Measurements from ENCODE around the gene NPTX1.

DNA sequence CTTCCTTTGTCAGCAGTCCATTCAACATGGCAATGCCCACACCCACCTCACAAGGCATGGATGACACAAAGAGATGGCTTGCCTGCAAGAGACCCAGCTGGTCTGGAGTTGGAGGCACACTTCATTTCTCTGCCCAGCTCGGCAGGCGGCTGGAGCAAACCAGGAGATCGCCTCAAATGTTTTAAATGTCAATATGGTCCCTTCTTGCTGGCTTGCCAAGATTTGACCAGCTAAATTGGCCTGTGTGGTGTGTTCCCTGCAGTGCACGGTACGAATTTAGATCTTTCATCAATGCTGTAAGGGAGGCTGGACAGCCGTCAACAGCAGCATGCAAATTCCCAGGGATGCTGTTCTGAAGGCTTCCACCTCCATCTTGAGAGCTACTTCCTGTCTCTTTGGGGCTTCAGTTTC lies 19.4 kb downstream of the CBX4 start:
- PRO-cap: no peak
- RAMPAGE, long total RNA, 2 experiments: no peak in any of the 2 experiments

DNA sequence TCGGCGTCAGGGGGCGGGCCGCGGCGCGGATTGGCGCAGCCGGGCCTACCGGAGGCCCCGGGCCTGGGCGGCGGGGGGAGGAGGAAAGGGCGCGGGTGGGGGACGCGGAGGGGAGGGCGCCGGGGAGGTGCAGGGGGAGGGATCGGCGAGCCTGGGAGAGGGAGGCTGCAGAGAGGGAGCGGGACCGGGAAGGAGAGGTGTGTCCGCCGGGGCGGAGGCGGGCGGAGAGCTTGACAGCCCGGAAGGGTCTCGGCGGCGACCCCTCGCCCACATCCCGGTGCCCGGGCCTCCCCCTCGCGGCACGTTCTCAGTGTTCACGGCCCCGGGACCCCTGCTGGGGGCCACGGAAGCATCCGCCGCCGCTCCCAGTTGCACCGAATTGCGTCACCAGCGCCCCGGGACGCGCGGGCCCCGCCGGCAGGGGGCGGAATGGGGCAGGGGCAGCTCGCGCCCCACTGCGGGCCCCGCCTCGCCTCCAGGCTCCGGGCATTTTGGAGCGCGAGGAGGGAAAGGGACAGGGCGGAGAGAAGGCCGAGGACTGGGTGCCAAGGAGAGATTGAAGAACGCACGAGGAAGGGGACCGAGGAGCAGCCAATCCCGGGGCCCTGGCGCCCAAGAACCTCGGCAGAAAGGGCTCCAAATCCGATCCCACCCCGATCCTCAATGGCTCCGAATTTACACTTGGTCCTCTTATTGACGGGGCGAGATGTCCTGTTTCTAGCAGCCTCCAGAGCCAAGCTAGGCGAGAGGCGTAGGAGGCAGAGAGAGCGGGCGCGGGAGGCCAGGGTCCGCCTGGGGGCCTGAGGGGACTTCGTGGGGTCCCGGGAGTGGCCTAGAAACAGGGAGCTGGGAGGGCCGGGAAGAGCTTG lies 509 bp upstream of the CBX4 start:
- PRO-cap: bidirectional peak, plus-strand start at position 170 of the sequence, minus-strand start outside the sequence
- RAMPAGE, long total RNA, 2 experiments: no peak in any of the 2 experiments

GRCh38 chr17:79897658-79898224 lies 58.5 kb upstream of the CBX4 start:
- PRO-cap: no peak
- RAMPAGE, long total RNA, 2 experiments: no peak in any of the 2 experiments

- PRO-cap: no peak
- RAMPAGE, long total RNA, 2 experiments: no peak in any of the 2 experiments
These were observed 68.6 kb upstream of the CBX4 start for GRCh38 chr17:79907766-79908232.

GRCh38 chr17:79978467-79979084 lies 57.1 kb downstream of the TBC1D16 start:
- PRO-cap: no peak
- RAMPAGE, long total RNA, 2 experiments: no peak in any of the 2 experiments

GRCh38 chr17:80002535-80003075 lies 33.1 kb downstream of the TBC1D16 start:
- PRO-cap: no peak
- RAMPAGE, long total RNA, 2 experiments: no peak in any of the 2 experiments

DNA sequence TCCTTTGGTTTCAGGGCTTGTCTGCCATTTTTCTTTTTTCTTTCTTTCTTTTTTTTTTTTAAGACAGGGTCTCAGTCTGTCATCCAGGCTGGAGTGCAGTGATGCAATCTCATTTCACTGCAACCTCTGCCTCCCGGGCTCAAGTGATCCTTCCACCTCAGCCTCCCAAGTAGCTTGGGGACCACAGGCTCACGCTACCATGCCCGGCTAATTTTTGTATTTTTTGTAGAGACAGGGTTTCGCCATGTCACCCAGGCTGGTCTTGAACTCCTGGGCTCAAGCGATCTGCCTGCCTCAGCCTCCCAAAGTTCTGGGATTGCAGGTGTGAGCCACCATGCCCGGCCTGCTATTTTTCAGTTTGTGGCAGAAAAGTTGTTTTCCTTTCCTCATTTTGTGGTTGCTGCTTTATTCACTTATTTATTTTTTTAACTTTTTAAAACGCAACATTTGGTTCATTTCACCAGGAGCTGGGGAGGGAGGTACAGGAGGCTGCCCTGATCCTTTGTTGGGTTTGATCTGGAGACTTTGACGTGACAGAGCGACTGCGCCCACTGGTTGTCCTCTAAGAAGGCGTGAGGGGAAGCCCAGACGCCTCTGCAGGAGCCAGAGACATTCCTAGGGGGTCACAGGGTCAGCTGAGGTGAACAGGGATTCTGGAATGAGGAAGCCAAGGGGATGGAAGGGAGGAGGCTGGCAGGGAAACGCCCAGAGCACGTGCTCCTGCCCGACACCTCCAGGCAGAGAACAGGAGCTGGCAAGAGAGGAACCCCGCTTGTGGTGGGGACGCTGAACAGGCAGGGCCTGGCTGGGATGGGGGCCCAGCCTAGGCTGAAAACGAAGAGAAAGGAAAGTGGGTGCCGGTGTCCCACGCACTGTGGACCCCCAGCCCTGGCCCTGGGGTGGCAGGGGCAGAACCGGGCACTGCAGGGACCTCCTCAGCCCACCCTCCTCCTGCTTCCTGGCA lies 5.4 kb downstream of the CARD14 start:
- PRO-cap: no peak
- RAMPAGE, long total RNA, 2 experiments: no peak in any of the 2 experiments

DNA sequence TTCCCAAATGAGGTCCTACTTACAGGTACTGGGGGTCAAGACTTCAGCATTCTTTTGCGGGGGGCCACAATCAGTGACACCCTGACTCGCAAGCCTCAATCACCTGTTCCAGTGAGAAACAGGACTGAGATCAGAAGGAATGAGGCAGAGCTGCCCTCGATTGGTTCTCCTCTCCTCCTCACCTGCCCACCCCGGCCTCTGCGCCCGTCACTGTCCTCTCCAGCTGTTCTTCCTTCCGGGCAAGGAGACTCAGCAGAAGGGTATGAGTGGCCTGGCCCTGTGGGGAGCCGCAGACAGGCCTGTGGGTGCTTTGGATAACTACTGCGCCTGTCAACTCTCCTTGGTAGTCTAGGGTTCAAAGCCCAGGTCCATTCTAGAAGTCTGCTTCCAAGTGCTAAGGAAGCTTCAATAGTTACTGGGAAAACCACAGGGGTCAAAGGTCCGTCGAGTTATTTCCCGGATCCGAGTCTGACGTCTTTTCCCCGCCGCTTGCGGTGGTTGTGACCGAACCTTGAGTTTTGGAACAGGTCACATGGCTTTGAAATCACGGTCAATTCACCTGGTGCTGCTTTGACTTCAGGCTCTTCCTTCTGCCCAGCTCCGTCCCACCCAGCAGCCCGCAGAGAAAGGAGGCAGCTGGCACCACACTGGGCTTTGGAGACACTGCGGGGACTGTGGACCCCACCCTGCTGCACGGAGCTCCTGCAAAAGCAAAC lies 8.3 kb downstream of the CARD14 start:
- PRO-cap: no peak
- RAMPAGE, long total RNA, 2 experiments: no peak in any of the 2 experiments

GRCh38 chr17:80219065-80220032 lies 784 bp downstream of the SGSH start:
- PRO-cap: unidirectional peak, plus-strand start at chr17:80219679; unidirectional peak, plus-strand start at chr17:80219735
- RAMPAGE, long total RNA, 2 experiments: no peak in any of the 2 experiments

DNA sequence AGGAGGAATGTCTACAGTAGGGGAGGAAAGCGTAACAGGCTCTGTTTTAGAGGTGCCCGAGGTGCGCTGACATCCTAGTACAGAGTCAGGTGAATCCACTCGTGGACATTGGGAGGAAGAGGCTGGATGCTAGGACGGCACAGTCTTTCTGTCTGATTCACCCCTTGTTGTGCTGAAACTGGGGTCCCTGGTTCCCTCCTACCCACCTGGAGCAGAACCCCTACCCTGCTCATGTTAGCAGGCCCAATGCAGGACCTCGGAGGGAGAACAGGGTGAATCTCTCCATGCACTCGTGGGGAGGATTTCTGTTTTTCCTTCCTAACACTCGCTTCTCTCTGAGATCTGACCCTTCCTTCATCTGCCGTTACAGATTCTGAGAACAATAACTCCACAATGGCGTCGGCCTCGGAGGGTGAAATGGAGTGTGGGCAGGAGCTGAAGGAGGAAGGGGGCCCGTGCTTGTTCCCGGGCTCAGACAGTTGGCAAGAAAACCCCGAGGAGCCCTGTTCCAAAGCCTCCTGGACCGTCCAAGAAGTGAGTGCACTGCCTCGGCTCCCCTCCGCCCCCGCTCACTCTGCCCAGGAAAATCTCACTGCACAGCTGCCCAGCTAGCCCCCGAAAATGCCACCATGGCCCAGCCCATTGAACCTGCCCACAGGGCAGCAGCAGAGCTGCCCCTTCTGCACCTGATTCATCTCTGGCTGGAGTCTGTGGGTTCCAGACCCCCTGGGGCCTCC lies 12.4 kb downstream of the RNF213 start:
- PRO-cap: no peak
- RAMPAGE, long total RNA, 2 experiments: no peak in any of the 2 experiments

DNA sequence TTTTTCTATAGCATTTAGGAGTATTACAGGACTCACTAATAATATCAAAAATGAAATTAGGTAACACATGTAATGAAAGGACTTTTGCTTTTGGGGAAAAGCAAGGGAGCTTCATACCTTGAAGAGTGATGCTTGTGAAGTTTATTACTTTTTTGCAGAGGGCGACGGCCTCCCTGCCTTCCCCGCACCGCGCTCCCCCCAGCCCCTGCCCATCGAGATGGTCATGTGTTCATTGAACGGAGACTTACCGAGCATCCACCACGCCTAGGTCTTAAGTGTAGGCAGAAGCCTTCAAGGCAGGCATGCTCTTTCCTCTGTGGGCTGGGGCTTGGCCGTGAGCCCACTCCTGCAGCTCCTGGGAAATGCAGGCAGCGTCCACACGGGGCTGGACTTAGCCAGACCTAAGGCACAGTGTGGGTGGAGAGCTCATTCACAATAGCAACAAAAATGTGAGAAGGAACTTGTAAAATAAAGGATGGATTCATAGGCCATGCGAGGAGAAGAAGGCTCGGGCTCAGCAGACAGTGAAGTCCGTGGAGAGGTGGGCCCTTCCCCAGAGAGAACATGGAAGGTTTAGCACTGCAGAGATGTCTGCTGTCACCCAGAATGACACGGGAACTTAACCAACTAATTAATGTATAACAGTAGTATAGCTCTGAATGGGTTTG lies 19.3 kb downstream of the RNF213 start:
- PRO-cap: no peak
- RAMPAGE, long total RNA, 2 experiments: no peak in any of the 2 experiments

- PRO-cap: no peak
- RAMPAGE, long total RNA, 2 experiments: no peak in any of the 2 experiments
These were observed 19.2 kb upstream of the ENDOV start for GRCh38 chr17:80395725-80396128.

DNA sequence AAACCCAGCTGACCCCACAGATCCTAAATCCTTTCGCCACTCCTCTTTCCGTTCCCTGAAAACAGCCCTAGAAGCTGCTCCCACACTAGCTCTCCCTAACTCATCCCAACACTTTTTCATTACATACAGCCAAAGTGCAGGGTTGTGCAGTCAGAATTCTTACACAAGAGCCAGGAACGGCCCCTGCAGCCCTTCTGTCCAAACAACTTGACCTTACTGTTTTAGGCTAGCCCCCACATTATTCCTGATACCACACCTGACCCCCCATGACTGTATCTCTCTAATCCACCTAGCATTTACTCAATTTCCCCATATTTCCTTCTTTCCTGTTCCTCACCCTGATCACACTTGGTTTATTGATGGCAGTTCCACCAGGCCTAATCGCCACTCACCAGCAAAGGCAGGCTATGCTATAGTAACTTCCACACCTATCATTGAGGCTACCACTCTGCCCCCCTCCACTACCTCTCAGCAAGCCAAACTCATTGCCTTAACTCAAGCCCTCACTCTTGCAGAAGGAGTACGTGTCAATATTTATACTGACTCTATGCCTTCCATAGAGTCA lies 11.3 kb upstream of the ENDOV start:
- PRO-cap: no peak
- RAMPAGE, long total RNA, 2 experiments: no peak in any of the 2 experiments

DNA sequence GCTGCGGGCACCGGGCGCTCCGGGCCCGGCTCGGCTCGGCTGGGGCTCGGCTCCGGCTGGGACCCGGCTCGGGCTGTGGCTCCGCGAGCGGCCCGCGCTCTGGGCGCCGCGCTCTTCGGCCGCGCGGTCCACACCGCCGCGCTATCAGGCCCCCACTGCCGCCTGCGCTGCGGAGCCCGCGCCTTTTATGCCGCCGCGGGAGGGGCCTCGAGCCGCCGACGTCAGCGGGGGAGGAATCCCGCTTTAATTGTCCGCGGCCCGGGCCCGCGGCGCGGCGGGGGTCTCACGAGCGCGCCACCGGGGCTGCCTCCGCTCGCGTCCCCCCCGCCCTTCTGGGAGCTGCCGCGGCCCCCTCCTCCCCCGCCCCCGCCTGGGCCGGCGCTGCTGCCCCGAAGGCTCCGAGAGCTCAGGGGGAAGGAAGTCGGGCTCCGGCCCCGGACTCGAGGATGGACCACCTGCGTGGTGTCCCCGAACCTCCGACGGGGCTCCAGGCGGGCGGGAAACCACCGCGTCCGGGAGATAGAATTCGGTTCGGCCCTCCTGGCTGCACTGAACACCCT lies at the start of gene NPTX1:
Gene NPTX1 (minus strand): TSS at position 160 of the 560 bp plus-strand sequence.
- PRO-cap: no peak
- RAMPAGE, long total RNA, 2 experiments: no peak in any of the 2 experiments

- PRO-cap: no peak
- RAMPAGE, long total RNA, 2 experiments: no peak in any of the 2 experiments
These were observed 25.6 kb upstream of the NPTX1 start for GRCh38 chr17:80501942-80502534.

- PRO-cap: no peak
- RAMPAGE, long total RNA, 2 experiments: no peak in any of the 2 experiments
These were observed 180.2 kb downstream of the RPTOR start for GRCh38 chr17:80724733-80725274.

- PRO-cap: no peak
- RAMPAGE, long total RNA, 2 experiments: no peak in any of the 2 experiments
These were observed 218.1 kb upstream of the CHMP6 start for GRCh38 chr17:80773497-80773970.

DNA sequence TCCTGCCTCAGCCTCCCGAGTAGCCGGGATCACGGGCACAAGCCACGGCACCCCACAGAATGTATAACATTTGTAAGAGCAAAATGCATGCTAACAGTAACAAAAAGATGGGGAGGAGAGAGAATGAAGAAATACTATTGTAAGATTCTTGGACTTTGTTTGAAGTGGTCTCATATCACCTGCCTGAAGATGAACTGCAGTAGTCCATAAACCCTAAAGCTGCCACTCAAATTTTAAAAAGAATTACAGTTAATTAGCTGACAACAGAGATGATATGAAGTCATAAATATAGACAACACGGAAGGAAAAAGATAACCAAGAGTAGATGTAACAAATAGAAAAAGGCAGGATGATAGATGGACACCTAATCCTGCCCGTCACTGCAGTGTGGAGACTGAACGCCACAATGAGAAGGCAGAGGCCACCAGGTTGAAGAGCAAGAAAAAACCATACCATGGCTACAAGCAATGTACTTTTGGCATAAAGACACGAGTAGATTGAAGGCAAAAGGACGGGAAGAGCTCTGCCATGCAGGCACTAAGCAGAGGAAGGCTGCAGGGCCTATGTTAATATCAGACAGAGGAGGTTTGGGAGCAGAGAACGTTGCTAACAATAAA lies 126.6 kb upstream of the CHMP6 start:
- PRO-cap: no peak
- RAMPAGE, long total RNA, 2 experiments: no peak in any of the 2 experiments

- PRO-cap: no peak
- RAMPAGE, long total RNA, 2 experiments: no peak in any of the 2 experiments
These were observed 114.6 kb upstream of the CHMP6 start for GRCh38 chr17:80876846-80877629.

DNA sequence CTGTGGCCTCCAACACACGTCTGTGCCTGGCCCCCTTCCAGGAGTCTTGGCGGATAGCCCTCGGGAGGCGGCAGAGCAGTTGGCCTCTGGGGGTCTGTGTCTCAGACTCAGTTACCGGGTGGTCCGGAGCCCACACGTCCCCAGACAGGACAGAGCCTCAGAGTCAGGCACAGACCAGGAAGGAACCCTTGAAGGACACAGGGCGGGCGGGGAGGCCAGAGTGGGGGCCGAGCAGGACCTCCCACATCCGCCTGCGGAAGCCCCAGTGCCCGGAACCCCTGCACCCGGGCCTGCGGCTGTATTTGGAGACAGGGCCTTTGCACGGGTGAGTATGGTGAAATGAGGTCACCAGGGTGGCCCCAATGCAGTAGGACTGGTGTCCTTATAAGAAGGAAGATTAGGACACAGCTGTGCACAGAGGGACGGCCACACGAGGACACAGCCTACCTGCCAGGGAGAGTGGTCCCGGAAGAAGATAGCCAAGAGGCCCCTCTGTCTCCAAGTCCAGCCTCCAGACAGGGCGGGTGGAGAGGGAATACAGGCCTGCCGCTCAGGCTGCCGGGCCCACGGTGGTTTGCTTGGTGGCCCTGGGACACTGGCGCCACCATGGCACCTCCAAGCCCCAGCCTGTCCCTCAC lies 22.3 kb upstream of the CHMP6 start:
- PRO-cap: no peak
- RAMPAGE, long total RNA, 2 experiments: no peak in any of the 2 experiments